Choroid plexus epithelial cell (primary cell): Measurements from ENCODE around the genes FAM9A and CLDN34.

DNA sequence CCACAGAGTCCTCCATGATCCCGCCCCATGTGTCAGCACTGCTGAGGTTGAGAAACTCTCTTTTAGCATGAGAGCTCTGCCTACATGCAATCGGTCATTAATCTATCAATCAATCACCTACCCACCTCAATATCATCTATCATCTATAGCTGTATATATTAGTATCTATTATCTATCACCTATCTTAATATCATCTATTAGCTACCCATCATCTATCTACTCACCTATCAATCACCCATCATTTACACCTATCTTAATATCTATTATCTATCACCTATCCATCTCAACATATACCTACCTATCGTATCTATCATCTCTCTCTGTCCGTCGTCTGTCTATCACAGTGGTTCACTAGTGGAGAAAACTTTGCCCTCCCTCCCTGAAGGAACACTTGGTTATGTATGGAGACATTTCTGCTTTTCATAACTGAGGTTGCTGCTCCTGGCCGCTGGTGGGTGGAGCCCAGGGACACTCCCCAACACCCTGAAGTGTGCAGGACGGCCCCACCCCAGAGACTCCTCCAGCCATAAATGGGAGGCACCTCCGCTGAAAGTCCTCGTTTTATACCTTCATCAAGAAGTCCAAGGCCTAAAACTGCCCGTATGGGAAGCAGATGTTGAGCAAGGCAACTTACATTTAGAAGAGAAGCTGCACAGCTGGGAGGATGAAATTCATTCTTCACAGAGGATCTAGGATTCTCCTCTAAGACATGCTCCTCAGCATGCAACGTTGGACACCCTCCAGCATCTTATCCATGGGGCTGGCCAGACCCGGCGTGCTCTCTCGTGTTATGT, 43.7 kb downstream of the PRKX start:
- RRBS, result no CpG with 5 or more reads among the region's 14 CpGs

DNA sequence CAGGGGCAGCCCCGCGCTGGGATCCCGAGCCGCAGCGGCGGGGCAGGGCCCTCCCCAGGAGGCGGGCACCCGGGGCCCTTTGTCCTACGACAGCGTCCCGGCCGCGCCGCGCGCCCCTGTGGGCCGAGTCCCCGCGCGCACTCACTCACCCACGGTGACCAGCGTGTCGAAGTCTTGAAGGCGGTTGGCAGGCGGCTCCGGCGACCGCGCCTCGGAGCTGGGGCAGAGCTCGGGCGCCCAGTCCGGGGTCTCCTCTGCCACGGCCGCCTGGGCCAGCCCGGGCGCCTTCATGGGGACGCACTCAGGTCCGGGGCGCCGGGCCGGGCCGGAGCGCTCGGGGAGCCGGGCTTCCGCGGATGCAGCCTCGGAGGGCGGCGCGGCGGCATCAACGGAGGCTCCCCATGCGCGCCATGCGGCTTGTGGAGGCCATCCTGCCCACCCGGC, 129.8 kb upstream of the PRKX start:
- RRBS, result no CpG with 5 or more reads among the region's 58 CpGs

DNA sequence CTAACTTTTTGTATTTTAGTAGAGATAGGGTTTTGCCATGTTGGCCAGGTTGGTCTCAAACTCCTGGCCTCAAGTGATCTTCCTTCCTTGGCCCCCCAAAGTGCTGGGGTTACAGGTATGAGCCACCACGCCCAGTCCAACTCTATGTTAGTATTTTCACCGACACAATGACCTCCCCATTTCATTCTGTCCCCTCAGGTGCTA, 146.0 kb downstream of the VCX3A start:
- RRBS, result no CpG with 5 or more reads among the region's 2 CpGs

DNA sequence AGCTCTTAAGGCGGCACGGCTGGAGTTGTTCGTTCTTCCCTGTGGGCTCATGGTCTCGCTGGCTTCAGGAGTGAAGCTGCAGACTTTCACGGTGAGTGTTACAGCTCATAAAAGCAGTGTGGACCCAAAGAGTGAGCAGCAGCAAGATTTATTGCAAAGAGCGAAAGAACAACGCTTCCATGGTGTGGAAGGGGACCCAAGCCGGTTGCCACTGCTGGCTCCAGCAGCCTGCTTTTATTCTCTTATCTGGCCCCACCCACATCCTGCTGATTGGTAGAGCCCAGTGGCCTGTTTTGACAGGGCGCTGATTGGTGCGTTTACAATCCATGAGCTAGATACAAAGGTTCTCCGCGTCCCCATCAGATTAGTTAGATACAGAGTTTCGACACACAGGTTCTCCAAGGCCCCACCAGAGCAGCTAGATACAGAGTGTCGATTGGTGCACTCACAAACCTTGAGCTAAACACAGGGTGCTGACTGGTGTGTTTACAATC, 154.9 kb upstream of the VCX3A start:
- RRBS, result no CpG with 5 or more reads among the region's 14 CpGs

DNA sequence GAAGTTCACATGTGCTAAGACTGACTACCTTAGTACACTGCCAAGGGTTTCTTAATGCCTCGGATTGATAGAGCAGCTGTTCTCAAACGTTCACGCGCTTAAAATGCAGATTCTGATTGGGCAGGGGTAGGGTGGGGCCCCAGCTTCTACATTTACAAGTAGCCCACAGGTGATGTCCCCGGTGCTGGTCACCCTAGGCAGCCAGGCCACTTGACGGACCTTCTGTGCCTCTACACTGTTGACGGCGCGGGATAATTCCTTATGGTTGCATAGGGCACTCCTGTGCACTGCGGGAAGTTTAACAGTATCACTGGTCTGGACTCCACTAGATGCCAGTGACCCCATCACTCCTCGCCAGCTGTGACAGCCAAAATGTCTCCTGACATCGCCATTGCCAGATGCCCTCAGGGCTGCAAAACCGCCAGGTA, 390 bp upstream of the STS start:
- RRBS, result no CpG with 5 or more reads among the region's 13 CpGs

DNA sequence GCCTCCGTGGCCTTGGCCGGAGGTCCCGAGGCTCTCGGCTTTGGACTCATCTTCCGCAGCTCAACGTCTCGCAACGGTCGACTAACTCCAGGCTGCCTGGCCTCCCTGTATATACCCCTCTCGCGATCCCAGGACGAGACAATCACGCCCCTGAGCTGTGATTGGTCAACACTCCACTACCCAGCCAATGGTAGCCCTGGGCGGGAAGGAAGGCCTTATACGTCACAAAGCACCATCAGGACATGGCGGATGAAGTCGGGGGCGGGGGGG, 538 bp downstream of the VCX2 start:
- RRBS, result no CpG with 5 or more reads among the region's 18 CpGs

DNA sequence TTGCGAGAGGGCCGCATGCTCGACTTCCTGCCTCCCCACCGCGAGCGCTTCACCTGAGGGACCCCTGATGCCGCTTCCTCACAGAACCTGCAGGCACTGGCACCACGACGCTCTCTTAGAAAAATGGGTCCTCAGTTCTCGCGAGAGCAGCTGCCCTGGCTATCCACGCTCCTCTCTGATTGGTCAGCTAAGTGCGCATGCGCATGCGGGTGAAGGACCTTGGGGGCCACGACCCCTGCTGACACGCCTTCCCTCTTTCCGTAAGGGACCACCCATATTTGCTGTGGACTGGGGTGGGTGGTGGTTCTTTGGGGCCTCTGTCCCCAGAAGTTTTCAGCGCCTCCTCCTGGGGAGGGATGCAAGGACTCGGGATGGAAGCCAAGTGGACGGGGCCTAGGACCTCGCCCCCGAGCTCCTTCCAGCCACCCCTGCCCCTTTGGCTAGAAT, at the start of gene FAM9A:
Gene FAM9A, minus strand, starts transcription at position 126 of the 447 bp plus-strand sequence.
- RRBS, result no CpG with 5 or more reads among the region's 23 CpGs

DNA sequence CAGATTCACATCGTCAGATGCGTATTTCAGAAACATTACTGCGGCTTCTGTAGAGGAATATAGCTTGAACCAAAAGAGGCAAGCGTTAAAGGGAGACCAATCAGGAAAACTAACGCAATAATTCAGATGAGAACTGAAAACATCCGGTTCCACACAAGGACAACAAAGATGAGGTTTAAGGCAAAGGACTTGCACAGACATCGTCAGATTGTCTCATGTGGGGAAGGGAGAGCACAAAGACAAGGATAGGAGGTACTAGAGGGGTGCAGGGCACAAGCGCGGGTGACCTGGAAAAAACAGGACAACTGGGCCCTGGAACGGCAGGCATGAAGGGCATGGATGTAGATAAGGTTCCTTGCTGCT, 128.2 kb upstream of the TBL1X start:
- RRBS, result no CpG with 5 or more reads among the region's 10 CpGs

DNA sequence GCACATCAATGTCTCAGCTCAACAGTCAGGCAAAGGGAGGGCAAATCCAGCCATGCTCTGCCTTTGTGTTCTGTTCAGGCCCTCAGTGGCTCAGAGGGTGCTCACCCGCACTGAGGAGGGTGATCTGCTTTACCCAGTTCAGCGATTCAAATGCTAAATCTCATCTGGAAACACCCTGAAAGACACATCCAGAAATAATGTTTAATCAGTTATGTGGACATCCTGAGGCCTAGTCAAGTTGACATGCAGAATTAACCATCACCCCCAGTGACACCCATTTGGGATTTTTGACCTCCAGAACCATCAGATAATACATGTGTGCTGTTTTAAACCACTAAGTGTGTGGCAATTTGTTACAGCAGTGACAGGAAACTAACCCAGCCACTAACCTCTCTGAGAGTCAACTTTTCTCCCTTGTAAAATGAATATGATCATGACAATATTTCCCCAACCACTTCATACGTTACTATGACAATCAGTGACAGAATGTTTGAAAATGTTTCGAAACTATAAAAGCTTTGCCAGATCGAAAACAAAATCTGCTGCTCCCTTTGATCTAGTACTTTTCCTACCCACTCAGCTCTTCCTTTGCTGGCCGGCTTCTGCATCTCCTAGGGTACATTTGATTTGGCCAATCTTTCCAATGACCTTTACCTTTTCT, 8.4 kb upstream of the TBL1X start:
- RRBS, result no CpG with 5 or more reads among the region's 6 CpGs

DNA sequence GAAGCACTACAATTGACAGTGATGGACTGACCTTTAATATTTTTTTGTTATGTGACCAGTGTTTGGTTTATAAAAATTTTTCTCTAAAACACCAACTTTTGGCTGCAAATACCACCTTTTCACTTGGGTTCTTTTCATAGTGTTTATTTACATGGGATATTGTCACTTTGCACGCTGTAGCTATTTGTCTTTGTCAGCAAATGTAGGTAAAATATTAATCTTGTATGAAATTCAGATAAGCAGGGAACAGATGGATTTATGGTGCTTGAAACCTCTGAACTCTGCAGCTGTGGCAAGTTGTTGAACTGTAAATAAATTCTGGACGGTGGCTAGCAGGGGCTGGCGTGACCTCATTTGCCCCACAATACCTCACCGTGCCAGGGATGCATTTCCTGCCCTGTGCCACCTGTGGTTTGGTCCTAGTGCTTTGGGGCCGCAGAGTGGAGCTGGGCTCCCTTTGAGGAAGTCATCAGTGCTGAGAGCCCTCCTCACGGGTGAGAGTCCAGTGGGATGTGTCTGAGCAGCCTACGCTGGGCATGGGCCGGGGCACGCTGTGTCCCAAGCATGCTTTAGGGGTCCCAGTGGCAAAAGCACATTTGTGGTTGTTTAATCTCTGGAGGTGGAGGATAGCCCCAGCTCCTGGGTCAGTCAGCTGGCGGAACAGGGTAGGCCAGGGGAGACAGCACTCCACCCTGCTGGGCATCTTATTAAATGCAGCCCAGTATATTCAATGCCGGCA, 108.6 kb downstream of the TBL1X start:
- RRBS, result no CpG with 5 or more reads among the region's 11 CpGs

DNA sequence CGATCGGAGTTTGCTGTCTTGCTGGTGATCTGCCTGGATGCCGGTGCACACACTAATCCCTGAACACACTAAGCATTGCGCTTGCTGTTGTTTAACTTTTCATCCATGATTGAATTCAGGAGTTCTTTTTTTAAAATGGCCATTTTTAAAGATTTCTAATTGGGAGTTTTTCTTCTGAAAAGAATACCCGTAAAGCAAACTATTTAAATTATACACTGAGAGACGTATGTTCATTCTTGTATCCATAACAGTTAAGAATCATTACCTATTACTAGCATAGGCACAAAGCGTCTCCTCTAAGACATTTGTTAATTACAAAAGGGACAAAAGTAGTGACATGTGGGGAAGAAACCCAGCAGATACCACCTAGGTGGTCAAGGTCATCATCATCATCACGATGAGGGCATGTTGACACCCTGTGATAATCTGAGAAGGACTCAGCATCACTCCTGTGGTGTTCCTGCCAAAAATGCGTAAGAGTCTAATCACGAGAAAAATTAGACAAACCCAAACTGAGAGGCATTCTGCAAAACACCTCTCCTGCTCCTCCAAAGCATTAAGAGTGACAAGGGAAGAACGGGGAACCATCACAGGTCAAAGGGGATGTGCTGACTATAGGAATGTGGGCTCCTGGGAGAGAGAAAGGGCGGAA, 124.8 kb downstream of the TBL1X start:
- RRBS, result 100% methylated on average over 1 of the region's 12 CpGs

- RRBS, result no CpG with 5 or more reads among the region's 10 CpGs
Observed at GRCh38 chrX:9677029-9677775, 88.4 kb downstream of the GPR143 start.

- RRBS, result no CpG with 5 or more reads among the region's 22 CpGs
Observed at GRCh38 chrX:9896307-9896745, 70.8 kb upstream of the CLDN34 start.

DNA sequence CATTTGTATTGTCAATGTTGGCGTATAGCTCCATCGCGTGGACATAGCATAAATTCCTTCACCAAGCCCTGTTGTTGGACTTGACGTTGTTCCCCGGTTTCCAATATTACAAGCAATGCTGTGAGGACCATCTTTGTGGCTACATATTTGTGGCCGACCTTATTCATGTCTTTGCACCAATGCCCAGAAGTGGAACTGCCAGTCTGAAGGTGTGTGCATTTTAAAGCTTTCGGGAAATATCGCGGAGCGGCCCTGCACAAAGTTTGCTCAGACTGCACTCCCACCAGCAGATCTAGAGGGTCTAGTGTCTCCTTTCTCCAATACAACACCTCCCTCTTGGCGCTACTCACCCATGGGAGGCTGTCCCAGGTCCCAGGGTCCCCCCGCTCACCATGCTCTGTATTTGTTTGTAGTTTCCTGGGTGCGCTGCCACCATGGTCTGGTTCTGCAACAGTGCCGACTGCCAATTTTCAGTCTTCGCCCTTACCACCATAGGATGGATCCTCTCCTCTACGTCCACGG, at the start of gene CLDN34:
Gene CLDN34, plus strand, starts transcription at position 435 of the 522 bp plus-strand sequence.
- RRBS, result no CpG with 5 or more reads among the region's 17 CpGs

GRCh38 chrX:10010683-10011539, 43.8 kb downstream of the CLDN34 start:
- RRBS, result no CpG with 5 or more reads among the region's 11 CpGs

DNA sequence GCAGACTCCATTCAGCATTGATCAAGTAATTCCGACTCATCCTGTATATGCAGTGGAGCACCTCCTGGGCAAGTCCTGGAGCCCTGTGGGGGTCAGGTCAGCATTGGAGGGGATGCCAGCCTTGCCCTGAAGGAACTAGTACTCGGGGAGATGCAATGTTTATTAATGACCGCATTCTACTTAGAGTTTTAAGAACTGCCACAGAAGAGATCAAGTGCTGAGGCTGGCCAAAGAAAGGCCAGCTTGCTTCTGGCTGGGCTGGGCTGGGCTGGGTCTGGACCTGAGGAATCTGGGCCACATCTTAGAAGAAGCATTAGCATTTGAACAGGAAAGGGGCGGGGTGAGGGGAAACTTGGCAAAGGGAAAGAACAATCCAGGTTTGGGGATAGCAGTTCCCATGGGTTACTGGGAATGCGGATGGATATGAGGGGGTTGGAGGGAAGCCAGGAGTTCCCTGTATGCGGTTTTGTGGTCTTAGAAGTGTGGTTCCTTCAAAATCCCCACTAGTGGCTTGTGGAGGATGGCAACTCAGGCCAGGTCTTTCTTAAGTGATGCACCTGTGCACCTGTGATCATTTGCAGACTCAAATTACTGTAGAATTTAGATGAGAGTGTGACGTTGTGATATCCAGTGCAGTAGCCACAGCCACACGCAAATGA, 83.3 kb downstream of the CLDN34 start:
- RRBS, result no CpG with 5 or more reads among the region's 8 CpGs

DNA sequence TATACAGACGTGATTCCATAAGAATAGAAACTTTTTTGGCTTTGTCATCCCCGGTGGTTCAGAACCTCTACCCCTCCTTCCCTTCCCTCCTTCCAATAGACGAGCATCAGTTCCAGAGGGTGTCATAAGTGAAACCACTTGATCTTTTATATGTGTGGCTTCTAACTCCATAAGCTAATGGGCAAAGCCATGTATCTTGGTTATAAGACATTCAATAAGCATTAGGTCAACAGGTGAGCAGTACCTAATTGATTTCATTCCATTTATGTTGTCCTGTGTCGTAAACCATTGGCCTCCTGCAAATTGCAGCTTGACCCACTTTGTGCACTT, 58.0 kb upstream of the CLCN4 start:
- RRBS, result no CpG with 5 or more reads among the region's 4 CpGs

- RRBS, result no CpG with 5 or more reads among the region's 8 CpGs
Observed at GRCh38 chrX:10100836-10101562, 55.8 kb upstream of the CLCN4 start.

GRCh38 chrX:10165399-10166178, 8.8 kb downstream of the CLCN4 start:
- RRBS, result no CpG with 5 or more reads among the region's 21 CpGs

DNA sequence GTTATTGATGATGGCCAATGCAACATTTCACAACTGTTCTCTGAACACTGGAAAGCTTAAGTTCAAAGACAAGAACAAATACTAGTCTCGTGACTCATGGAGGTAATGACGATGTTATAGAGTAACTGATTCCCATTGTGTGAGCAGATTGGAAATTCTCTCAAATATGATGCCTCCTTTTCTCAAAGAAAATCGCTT, 41.1 kb downstream of the MID1 start:
- RRBS, result no CpG with 5 or more reads among the region's 3 CpGs